Endometrial microvascular endothelial cells (primary cell): Measurements from ENCODE around the genes ABL2, NPHS2 and TDRD5.

DNA sequence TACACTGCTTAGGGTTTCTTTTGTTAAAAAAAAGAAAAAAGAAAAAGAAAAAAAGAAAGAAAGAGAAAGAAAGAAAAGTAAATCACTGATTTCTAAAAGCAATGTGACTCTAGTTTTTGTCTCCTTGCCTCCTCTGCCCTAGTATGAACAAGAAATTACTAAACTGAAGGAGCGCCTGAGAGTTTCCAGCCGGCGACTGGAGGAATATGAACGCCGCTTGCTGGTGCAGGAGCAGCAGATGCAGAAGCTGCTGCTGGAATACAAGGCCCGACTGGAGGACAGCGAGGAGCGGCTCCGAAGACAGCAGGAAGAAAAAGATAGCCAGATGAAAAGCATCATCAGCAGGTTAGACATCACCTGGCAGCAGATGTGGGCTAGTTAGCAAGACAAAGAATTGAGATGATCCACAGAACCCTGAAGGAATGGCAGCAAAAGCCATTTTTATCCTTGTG lies 31.0 kb downstream of the CLEC20A start:
- RAMPAGE, long total RNA, result no peak

DNA sequence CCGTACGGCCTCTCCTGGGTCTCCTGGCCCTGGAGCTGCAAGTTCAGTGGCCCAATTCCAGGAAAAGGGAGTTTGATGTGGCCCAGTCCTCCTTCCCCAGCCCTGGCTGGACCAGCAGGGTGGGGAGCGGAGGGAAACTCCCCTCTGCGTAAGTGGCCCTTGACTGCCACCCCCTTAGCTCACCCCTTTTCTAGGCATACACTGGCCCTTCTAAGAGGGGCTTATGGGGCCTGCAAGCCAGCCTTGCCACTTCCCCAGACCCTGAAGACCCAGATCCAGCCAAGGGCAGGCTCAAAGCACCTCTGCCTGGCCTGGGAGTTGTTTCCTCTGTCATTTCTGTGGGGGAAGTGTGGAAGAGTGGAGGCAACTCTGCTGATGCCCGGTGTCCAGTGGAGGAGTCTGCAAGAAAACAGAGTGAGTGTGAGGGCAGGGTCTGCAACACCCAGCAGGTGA lies 8.5 kb downstream of the CLEC20A start:
- RAMPAGE, long total RNA, result no peak

DNA sequence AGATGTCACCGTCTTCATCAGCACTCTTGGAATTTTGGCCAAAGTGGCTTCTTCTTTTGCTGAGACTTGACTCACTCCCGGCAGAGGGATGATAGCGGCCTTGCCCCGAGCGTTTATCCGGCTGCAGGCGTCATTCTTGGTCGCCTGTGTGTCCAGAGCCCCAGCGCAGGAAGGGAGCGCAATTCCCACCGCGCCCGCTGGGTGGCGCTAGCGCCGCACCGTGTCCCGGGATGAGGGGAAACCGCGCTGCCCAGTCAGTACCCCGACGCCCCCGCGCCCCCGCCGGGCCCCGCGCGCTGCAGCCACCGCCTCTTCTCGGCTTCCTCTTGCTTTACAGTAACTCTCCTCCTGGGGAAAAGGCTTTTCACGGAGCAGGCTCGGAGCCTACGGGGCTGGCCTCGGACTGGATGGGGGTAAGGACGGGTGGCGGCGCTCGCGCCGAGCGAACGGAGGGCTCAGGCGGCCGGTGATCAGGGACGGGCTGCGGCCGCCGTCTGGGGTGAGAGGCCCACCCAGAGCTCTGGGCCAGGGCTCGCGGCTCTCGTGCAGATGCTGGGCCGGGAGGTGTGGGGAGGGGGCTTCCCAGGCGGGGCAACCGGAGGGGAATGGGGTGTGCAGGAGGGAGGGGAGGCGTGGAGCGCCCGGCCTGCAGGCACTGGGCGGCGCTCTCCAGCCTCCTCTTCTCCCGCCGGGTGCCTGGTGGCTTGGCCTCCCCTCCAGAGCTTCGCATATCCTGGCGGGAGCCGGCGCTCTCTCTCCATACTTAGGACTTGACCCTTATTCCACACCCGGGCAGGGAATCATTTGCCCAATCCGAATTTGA lies 29.8 kb downstream of the TEX35 start:
- RAMPAGE, long total RNA, result no peak

GRCh38 chr1:178543296-178543700 lies 30.4 kb downstream of the TEX35 start:
- RAMPAGE, long total RNA, result no peak

DNA sequence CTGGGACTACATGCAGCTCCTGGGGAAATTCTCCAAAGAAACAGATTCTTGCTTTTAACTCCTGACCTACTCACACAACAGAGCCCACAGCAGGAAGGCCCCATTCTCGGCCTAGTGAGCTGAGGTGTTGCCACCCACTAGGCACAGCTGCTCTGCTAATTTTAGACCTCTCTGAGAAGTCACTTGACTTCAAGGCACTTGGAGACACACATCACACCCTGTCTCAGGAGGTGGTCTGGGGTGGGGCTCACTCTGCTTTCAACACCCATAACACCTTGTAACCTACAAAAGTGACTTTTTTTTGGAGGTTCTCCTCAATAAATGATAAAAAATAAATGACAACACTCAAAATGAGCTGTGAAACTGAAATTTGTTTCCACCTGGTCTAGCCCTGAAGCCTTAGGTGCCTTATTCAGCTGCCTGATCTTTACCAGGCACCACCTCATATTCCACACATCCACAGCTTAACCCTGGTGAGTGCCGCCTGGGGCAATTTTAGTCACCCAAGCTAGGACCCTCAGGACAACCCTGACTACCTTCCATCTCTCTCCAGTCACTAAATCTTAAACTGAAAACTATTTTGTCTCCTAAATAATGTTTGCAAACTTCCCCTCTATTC lies 93.2 kb downstream of the TEX35 start:
- RAMPAGE, long total RNA, result no peak

DNA sequence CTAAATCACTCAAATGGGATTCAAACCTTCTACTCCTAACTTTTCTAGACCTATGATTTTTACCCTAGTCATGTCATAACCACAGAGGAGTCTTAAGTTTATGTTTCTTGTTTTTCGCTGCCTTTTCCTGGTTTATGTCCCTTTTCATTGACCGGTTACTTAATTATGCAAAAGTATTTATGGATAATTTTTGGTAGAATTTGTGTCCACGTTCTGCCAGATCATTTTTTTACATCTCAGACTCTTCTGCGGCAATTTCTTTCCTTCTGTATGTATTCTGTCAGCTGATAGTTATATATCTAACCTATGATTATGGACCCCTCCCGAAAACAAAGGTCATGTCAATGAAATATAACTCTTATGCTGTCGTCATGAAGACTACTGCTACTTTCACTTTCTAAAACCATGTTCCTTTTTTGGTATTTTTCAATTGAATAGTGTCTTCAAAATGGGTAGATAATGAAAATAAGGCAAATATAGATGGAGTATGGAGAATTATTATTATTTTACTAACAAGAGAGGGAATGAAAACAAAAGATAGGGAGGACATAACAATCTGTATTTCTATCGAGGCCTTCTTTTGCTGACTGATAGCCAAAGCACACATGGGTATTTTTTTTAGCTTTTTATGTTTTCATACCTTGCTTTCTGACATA lies 3.3 kb downstream of the ANGPTL1 start:
- RAMPAGE, long total RNA, result no peak

- RAMPAGE, long total RNA, result no peak
Observed at GRCh38 chr1:178917916-178918380, 47.1 kb upstream of the ANGPTL1 start.

DNA sequence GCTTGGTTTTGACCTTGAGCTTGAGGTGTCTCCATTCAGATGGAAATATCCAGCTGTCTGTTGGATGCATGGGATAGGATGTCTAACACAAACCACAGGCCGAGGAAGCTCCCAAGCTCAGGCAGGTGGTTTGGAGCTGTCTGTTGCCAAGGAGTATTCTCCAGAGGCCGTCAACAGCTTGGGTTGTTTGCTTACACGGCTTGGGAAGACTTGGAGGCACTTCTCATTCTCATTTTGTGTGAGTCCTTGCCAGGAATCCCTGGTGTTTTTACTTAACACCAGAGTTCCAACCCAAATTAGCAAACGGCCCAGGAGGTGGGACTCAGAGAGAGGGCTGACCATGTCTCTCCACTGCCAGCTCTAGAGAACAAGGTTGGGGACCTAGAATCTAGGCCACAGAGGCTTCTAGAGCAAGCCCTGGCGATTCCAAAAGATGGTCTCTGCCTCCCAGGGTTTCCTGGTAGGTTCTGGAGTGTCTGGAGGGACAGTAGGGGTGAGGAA lies 72.7 kb upstream of the FAM20B start:
- RAMPAGE, long total RNA, result no peak

DNA sequence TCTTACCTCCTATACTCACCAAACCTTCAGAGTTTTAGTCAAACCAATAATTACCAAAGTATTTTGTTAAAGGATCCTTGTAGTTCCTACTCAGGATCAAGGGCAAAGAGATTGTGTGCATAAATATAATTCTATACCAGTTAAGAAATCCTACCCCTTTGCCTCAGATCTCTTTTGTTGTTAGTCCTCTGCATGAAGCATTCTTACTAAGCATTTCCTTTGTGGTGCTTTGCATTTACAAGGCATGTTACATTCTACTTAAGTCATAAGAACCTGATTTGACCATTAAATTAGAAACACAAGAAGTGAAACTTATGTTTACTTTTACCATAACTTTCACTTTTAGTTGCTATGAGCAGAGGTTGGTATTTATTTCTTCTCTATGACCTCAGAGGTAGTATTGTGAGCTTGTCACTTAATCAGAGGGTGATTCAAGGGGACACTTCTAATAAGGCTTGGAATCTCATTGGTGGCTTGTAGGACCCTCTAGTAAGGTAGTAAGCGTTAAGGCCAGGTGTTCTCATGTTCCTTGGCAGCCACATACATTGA lies 9.0 kb downstream of the FAM20B start:
- RAMPAGE, long total RNA, result no peak

- RAMPAGE, long total RNA, result no peak
Observed at GRCh38 chr1:179108304-179108864, 26.5 kb downstream of the TOR3A start.

DNA sequence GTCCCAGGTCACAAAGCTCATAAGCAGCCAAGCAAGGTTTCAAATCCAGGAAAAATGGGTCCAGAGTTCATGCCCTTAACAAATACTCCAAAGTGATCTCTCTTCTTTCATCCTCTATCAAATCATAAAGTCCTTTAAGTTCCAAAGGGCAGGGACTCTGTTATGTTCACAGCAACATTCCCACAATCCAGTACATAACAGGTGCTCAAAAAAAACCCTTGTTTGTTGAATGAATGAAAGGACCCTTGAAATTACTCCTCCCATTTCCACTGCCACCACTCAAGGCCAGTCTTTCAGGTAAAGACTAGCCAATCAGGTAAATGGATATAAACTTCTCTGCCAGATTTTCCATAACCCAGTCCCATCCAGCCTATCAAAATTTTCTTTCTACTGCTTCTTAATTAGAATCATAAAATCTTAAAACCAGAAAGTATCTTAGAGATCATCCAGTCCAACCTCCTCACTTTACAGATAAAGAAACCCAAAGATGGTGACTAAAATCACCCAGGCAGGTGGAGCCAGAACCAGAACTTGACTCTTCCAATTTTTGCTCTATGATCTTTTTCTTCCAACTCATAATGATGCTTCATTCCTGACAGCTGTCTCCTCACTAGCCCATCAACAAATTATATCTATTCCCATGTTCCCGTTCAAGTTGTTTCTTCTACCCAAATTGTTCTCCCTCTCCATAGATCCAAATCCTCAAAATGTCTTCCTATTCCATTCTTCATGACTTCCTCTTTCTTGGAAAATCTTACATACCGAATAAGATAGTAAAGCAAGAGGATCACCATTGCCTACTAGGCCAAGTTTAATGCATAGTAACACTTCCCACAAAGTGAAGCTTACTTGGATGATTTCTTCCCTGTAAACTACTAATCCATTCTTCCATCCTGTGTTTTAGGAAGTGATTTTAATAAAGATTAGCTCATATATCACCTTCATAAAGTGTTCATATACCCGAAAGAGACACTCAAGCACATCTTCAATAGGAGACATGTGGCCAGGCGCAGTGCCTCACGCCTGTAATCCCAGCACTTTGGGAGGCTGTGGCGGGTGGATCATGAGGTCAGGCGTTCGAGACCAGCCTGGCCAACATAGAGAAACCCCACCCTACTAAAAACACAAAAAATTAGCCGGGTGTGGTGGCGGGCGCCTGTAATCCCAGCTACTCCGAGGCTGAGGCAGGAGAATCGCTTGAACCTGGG lies 2.3 kb downstream of the ABL2 start:
- RAMPAGE, long total RNA, result no peak

DNA sequence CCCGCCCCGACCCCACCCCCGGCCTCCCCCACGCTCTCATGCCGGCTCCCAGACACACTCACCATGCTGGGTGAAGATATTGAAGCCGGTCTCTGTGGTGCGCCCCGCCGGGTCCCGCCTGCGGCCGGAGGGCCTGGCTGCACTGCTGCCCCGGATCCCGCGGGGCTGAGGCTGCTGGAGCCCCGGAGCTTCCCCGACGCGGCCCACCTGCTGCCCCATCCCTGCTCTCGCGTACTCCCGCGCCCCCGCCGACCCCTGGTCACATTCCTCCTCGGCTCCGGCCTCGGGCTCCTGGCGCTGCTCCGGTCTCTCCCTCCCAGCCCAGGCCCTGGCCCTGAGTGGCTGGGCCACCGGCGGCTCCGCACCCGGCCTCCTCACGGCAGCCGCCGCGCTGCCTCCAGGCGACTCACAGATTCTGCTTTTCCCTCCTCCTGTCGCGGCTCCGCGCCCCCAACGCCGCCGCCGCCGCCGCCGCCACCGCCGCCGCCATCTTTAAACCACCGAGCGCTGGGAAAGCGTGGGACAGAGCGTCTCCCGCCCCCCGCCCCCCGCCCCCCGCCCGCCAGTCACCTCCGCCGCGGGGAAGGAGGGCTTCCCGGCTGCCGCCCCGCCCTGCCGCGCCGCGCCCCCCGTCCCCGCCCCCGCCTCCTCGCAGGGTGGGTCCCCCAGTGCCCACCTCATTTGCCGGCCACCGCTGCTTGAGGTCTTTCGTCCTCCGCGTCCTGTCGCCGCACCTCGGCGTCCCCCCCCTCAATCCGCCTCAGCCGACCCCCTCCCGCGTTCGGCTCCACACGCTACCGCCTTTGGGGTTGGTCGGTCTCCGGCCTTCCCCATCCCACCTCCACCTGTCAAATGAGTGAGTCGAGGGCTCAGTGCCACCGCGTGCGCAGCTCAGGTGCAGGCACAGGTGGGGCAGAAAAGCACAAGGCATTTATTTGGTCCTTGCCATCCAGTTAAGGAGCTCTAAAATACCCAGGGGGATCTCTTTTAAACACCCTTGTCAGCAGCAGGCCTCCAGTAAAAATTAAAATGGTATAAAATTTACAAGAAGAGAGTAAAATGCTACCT lies at the start of gene ABL2:
TSS of gene ABL2 (minus strand) at position 499 of the 1,068 bp plus-strand sequence.
- RAMPAGE, long total RNA, result no peak

DNA sequence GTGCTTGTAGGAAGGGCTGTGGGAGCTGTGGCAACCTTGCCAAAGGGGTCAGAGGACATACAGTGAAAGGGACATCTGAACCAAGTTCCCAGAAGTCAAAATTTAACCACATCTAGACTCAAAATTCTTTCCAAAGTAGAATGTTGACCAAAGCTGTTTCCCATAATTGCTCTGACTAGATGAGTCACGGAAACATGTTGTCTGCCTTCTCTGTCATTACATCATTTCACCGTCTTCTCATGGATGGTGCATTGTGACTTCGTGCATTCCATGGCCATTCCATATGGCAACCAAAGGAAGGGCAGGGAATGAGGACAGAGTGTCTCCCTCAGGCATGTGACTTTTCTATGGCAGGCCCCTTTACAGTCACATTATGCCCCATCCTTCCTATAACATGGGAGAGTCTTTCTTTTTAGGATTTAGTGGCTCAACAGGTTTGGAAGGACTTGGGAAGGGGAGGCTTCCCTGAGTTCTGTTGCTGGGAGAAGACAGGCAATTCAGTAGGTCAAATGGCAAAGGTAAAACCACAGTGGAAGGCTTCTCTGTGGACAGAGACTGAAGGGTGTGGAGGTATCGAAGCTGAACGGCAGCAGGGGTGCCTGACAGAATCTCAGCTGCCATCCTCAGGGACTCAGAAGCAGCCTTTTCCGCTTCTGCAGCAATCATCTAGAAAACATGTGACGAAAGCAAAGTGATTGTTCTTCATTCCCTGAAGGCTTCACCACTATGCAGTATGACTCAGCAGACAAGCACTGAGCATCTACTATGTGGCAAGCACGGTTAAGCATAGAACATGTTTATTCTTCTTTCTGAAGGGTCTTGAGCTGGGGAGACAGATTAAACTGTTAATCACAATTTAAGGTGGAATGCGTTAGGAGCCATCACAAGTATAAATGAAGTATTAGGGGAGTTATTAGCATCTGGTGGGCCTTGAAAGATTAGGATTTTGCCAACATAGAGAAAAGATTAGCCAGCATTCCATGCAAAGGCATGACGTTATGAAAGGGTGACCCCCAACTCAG lies 24.7 kb downstream of the NPHS2 start:
- RAMPAGE, long total RNA, result no peak

DNA sequence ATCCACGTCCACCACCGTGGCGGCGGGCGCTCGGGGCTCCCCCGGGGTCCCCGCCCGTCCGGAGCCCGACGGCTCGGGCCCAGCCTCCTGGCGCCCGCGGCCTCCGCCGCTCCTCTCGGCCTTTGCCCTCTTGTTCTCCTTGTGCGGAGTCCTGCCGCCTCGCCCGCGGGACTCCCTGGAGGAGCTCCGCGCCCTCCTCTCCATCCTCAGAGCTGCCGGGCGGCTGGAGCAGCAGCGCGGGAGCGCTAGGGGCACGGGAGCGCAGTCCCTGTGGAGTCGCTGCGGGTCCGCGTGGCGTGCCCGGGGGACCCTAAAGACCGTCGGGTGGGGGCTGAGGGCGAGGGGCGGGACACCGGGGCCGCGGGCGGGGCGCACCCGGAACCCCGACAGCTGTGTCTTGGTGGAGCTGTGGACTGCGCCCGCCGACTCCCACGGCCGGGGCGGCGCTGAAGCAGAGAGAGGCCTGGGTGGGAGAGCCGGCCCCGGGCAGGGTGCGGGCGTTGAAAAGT lies at the start of gene NPHS2:
TSS of gene NPHS2 (minus strand) at position 288 of the 509 bp plus-strand sequence.
- RAMPAGE, long total RNA, result no peak

DNA sequence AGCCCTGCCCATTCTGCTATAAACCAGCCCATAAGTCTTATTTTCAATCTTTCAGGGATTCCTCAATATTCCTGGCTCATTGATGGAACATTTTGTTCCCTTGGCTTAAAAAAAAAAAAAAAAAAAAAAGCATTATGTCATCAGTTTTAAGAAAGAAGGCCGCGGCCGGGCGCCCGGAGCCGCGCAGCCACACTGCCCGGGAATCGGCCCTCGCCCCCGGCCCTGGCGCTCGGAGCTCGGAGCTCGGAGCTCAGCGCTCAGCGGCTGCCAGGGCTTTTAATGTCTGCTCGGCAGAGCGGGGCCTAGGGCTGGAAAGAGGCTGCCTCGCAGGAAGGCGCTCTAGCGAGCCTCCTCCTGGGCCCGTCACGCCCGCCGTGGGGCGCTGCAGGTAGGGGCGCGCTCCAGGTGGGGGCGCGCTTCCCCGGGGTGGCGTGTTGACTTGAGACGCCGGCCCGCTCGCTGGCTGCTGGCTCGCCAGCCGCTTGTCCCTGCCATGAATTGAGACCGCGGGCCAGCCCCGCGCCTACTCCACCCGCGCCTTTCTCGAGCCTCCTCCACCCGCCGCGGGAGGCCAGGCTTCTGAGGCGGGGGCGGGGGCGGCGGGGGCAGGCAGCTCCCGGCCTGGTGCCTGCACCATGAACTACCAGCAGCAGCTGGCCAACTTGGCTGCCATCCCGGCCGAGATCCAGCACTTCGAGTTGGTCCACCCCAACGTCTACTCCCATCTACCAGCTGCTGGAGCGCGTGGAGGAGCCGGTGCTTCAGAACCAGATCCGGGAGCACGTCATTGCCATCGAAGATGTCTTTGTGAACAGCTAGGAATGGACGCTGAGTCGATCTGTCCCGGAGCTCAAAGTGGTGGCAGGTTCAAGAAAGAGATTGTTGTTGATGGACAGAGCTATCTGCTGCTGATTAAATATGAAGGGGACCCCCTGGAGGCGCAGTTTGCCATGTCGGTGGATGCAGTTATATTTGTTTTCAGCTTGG lies 5.3 kb upstream of the TDRD5 start:
- RAMPAGE, long total RNA, result no peak

GRCh38 chr1:179591504-179592432 lies at the start of gene TDRD5:
TSS of gene TDRD5 (plus strand) at chr1:179591832.
- RAMPAGE, long total RNA, result no peak

DNA sequence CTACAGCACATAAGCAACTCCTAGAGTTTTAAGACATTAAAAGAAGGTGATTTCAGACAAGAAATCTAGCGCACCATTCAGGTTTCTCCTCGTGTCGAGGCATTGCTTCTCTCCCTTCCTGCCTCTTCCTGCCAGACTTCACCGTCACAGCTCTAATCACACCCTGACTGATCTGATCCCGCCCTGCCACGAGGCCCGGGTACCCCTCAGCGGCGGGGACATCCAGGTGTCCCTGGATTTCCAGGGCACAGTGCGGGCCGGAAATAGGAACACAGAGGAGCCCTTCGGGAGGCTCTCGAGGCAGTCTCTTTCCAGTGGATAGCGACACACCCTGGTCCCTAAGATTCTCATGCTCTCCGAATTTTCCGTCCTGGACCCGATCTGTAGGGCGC lies 461 bp upstream of the FAM163A start:
- RAMPAGE, long total RNA, result no peak

GRCh38 chr1:179881307-179881788 lies 737 bp upstream of the TOR1AIP1 start:
- RAMPAGE, long total RNA, result no peak

DNA sequence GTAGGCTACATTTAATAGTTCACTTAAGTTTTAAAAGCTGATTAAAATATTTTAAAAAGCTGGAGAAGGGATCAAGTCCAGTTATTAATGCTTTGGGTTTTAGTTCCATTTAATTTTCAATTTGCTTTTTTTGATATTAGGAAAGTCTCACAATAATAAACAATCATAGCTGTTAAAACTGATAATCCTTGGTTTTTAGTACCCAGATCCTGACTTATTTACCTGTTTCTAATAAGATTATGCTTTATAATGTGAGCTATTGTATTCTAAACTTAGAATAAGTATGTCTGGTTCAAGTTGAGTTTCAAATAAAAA lies 3.3 kb downstream of the TOR1AIP1 start:
- RAMPAGE, long total RNA, result no peak

DNA sequence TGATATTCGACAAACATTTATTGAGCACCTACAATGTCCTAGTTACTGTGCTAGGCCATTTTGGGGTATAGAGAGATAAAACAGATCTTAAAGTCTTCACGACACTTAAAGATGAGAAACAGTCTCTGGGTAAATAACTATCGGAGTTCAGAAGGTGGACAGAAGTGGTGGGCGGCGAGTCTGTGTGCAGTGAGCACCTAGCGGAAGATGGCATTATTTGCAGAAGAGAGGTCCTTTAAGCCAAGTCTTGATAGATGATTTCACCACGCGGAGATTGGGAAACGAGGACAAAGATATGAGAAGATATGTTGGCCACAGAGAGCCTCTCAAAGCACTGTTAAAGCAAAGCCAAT lies 754 bp upstream of the CEP350 start:
- RAMPAGE, long total RNA, result no peak